ENCODE measurements around a stretch of chr17.

- RRBS: no CpG with 5 or more reads among the region's 35 CpGs
These were observed 9.0 kb upstream of the SERPINF2 start for GRCh38 chr17:1733609-1734055.

DNA sequence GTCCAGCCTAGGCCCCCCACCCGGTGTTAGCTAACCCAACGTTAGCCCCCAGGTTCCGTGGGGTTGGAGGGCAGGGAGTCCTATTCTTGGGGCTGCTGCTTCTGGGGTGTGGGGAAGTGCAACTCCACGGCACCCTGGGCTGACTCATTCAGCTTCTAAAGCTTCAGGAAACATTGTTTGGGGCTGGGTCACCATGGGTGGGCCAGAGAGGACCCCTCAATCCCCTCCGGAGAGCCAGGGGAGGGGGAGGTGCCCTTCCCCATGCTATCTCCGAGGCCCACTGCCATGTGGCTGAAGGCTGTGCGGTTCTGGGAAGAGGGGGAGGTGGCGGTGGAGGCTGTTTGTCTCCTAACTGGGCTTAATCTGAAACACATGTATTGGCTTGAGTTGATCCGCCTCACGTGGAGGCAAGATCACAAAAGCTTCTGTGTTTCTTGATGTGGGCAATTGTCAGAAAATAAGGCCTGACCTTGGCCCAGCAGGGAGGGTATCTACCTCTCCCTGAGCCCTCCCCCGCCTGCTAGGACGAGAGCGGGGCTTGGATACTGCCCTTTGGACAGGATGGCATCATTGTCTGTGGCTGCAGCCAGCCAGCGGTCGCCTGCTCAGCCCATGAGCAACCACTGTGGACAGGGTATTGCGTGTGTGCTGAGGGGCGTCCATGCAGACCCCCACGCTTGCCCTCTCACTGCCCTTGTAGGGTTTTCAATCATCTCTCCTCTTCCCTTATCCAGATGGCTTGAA, 1.2 kb downstream of the SERPINF1 start:
- RRBS: no CpG with 5 or more reads among the region's 18 CpGs

GRCh38 chr17:1796862-1797211, 32.9 kb downstream of the SMYD4 start:
- RRBS: no CpG with 5 or more reads among the region's 1 CpG

GRCh38 chr17:1800244-1800761, 29.4 kb downstream of the SMYD4 start:
- RRBS: no CpG with 5 or more reads among the region's 12 CpGs

DNA sequence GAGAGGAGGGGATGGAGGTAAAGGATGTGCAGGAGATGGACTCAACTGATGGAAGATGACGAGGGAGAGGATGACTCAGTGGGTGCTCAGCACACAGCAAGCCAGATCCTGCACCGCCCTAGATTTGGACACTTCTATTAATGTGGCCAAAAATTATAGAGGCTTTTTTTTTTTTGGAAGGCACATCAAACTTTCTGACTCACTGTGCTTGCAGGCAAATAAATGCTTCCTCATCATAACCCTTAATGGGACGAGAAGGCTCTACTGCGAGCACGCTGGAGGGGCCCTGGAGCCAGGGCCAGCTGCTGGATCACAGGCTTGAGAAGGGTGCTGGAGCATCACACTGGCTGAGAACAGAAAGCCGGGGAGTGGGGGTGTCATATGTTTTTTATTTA, 36.0 kb downstream of the RTN4RL1 start:
- RRBS: no CpG with 5 or more reads among the region's 6 CpGs

- RRBS: no CpG with 5 or more reads among the region's 3 CpGs
These were observed 28.5 kb downstream of the RTN4RL1 start for GRCh38 chr17:1996675-1996993.

DNA sequence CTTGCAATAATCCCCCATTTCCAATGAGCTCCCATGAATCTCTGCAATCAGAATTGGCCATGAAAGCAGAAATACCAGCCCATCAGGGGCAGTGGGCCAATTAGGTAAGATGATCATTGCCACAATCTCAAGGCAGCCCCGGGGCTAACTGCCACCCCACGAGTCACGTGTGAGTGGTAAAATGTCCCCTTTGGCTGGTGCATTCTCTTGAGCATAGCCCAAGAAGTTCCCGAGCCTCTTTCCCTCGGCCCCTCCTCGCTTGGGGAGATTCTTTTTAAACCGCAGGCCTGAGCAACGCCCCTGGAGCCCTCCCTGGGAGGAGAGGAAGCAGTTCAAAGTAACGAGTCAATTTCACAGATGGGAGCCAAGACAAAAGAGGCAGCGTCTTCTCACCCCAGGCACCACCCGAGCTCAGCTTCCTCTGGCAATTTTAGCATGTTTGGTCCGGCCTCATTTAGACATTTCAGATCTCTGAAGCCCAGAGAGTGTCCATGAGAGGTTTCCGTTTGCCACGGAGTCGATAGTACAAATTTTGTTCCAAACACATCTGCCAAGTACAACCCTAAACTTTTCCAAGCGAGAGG, 13.4 kb downstream of the RTN4RL1 start:
- RRBS: no CpG with 5 or more reads among the region's 16 CpGs

- RRBS: 9% methylated on average over 24 of the region's 97 CpGs
These were observed 3.7 kb upstream of the HIC1 start for GRCh38 chr17:2050945-2051948.

DNA sequence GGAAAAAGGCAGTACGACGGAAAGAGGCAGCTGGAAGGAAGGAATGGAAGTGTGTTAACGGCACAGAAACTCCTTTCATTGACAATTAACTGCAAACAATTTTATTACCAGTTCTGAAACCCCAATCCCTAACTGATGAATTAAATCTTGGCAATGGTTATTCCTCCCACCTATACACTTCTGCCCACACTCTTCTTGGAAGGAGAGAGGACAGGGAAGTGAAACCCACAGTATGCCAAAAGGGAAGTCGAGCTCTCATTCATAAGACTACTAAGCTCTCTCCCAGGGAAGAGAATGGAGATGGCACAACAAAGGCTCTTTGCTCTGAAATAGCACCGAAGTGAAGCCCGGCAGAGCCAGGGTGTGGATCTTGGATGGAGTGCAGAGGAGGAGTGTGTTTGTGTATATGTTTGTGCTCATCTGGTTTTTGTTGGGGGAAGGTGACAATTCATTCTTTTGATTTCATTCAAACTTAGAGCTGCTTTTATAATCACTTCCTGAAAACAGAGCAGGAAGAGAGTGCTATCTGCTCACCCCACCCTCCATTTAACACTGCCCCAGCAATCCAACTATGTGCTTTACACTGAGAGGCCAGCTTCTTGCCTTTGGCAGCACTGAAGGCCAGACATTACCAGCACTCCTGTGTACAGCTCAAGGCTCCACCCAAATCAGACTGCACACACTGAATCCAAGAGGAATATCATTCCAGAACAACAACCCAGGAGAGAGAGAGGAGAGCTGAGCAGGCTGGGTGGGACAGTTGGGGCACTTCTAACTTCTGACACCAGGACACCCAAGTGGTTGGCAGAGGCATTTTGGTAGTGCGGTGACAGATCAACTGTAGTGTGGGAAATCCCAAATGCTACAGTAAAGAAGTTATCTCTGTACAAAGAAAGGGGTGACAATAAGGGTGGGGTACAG, 68.7 kb downstream of the HIC1 start:
- RRBS: no CpG with 5 or more reads among the region's 7 CpGs

DNA sequence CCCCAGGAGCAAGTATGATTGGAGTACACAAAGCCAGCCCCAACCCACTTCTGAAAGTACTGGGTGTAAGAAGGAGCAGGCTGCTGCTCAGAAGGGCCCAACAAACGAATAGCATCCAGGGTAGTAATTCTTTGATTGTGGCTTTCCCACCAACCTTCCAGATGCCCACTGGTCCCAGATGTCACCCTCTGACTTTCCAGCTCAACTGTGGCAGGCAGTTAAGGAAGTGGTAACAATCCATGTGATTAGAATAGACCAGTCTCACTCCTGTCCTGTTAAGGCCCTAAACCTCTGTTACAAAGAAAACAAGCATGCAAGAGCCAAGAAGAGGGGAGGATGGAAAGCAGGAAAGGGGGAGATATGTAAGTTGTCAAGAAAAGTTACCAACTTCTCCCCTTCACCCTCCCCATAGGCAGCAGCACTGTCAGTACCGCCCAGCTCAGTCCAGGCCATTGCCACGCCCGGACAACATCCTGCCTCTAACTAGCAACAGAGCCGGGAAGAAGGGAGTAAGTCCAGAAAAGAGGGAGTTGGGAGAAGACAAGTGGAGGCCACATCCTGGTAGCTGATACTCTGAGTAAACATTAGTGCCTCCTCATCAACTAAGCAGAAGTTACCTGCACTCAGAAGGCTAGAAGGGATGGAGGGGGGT, 113.7 kb downstream of the SMG6 start:
- RRBS: no CpG with 5 or more reads among the region's 5 CpGs

DNA sequence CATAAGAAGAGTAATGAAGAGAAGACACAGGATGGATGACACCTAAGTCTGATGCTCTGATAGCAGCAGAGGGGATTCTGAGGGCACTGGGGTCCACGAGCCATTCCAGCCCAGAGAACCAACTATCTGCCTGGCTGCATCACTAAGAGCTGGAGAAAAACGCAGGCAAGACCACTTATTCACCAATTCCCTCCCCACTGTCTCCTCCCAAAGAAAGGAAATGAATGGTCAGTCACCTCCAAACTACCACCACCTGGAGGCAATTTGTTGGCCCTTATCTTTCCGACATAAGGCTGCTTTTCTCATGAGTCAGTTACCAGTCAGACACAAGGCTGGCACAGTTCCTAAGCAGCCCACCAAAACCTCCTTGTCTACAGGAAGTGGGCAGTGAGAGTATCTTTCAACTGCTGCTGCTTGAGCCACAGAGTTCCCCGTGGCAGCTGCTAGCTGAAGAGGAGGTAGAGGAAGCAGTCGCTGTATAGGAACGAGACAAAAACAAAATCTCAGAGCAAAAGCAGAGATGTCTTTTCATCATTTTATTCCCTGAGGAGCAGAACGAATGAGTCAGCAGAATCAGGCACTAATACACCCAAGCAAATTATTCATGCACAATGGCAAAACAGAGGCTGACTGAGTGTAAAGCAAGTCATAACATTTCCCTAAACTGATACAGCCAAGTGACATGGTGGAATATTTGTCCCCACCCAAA, 111.1 kb downstream of the SMG6 start:
- RRBS: no CpG with 5 or more reads among the region's 7 CpGs

DNA sequence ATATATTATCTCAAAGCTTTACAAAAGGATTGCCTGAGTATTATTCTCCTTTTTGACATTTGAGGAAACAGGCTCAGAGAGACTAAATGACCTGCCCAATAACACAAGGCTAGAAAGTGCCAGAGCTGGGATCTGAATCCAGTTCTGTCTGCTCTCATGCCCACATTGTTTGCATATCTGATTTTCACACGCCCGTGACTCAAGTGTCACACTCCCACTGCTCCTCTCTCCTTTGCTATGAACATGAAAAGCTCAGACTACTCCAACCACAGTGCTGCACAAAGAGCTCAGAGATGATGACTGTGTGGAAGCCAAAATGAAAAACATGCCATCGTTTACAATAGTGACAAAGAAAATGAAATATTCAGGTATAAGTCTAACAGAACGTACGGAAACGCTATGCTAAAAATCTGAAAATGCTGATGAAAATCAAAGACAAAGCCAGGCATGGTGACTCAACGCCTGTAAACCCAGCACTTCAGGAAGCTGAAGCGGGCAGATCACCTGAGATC, 107.8 kb downstream of the SMG6 start:
- RRBS: no CpG with 5 or more reads among the region's 8 CpGs

GRCh38 chr17:2213097-2213596, 90.4 kb downstream of the SMG6 start:
- RRBS: no CpG with 5 or more reads among the region's 6 CpGs

DNA sequence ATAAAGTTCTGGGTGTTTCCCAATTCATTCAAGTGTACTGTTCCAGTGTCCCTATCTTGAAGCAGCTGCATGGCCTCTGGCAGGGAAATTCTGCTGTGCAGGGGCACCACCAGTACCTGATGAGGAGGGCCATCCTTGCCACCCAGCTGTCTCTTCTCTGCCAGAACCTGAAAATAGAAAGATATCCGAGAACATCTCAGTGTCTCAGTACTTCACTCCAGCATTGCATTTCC, 777 bp downstream of the TSR1 start:
- RRBS: no CpG with 5 or more reads among the region's 1 CpG

DNA sequence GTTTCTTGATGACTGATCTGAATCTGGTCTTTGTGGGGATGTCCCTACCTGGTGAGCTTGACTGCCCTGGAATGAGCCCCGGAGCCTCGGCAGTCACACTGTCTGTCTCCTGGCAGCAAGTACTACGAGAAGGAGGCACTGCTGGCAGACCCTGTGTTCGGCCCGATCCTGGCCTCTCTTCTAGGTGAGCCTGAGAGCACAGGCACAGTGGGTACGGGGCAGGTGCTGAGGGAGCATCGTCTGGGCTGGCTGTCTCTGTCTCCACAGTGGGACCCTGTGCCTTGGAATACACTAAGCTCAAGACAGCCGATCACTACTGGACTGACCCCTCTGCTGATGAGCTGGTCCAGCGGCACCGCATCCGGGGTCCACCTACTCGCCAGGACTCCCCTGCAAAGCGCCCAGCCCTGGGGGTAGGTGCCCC, 25.4 kb downstream of the SGSM2 start:
- RRBS: no CpG with 5 or more reads among the region's 13 CpGs

GRCh38 chr17:2367040-2367564, 29.8 kb downstream of the SGSM2 start:
- RRBS: no CpG with 5 or more reads among the region's 22 CpGs

- RRBS: 1% methylated on average over 25 of the region's 53 CpGs
These were observed 1.1 kb upstream of the MNT start for GRCh38 chr17:2401848-2402556.

- RRBS: 3% methylated on average over 46 of the region's 97 CpGs
These were observed 19.6 kb upstream of the RAP1GAP2 start for GRCh38 chr17:2776442-2777276.

GRCh38 chr17:2813974-2815485, 18.3 kb downstream of the RAP1GAP2 start:
- RRBS: no CpG with 5 or more reads among the region's 37 CpGs